Metastatic Breast Carcinoma in the Brain (tissue), 10 donors: ENCODE measurements around a stretch of chr4.

- PRO-cap, 10 experiments: no peak in any of the 10 experiments
These were observed 91.1 kb downstream of the RAP1GDS1 start for GRCh38 chr4:98352227-98352791.

GRCh38 chr4:98659500-98659924, 1.1 kb upstream of the TSPAN5 start:
- PRO-cap, 10 experiments: no peak in any of the 10 experiments

DNA sequence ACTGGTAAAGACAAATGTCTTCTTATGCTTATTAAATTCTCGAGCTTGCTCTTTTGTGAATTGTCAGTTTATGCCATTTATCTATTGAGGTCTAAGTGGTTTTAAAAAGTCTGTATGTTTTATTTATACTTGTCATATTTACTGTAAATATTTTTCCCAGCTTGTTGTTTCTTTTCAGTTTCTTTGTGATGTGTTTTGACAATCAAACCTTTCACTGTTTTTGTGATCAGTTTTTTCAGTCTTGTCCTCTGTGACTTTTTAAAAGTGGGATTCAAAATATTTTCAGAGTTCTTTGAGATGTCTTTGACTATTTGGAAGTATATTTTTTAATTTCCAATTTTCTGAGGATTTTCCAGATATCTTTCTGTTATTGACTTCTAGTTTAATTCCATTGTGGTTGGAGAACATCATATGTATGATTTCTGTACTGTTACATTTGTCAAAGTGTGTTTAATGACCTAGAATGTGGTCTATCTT, 117.7 kb downstream of the EIF4E start:
- PRO-cap, 10 experiments: no peak in any of the 10 experiments

DNA sequence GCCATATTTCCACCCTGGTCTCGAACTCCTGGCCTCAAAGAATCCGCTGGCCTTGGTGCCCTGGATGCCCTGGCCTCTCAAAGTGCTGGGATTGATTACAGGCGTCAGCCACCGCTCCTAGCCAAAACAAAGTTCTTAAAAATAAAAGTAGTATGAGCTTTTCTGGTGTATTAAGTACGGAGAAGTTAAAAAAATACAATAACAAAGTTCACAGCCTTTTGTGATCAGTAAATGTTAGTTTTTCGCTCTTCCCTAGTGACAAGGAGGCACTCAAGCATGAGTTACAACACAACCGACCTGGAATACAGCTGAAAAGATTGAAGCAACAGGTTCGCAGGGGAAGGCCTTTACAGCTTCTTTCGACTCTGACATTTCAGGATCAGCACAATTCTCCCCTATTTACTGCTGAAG, 972 bp upstream of the METAP1 start:
- PRO-cap, 10 experiments: peak in 2 of 10 experiments; most common plus-strand start position 286 of the sequence (in 2)

DNA sequence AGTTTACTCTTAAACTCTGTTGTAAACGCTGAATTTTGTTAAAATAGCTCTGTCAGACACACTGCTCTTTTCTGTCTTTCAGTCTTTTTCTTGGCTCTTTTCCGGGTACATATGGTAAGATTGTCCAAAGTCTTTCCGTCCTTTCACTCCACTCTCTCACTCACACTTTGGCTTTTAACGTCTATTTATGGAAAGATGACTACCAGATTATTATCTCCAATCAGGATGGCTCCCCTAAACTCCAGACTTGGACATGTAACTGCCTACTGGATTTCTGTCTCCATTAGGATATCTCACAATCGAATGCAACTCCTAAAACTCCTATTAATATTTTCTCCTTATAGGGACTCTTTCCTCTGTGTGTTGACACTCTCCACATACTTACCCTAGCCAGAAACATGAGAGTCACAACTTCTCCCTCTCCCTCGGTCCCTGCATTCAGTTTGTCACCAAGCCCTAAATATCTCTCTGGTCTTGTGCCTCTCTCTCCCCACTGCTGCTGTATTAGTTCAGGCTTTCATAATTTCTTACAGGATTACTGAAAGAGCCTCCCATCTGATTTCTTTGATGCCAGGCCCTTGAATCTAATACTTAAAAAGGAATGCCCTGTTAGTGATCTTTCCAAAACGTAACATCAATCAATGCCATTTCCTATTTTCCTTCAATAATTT, 1.3 kb upstream of the ADH5 start:
- PRO-cap, 10 experiments: peak in 2 of 10 experiments; most common minus-strand start position 149 of the sequence (in 1)

DNA sequence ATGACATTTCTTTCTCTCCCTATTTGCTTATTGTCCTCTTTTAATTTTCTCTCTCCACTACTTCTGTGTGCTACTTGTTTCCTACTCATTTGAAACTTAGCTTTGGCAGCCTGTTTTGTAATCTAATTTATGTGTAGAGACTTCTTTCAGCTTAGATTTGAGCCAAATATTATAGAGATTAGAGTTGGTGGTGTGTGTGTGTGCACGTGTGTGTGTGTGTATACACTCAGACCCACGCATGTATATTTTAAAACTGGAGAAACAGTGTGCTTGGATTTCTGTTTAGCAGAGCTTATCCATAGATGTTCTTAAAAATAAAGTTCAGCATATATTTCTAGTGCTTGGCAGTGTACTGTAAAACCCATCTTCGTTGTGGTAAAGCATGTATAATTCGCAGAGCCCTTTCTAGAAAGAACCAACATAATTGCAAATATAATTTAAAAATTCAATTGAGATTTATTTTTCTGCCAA, 1.8 kb downstream of the ADH1B start:
- PRO-cap, 10 experiments: no peak in any of the 10 experiments

DNA sequence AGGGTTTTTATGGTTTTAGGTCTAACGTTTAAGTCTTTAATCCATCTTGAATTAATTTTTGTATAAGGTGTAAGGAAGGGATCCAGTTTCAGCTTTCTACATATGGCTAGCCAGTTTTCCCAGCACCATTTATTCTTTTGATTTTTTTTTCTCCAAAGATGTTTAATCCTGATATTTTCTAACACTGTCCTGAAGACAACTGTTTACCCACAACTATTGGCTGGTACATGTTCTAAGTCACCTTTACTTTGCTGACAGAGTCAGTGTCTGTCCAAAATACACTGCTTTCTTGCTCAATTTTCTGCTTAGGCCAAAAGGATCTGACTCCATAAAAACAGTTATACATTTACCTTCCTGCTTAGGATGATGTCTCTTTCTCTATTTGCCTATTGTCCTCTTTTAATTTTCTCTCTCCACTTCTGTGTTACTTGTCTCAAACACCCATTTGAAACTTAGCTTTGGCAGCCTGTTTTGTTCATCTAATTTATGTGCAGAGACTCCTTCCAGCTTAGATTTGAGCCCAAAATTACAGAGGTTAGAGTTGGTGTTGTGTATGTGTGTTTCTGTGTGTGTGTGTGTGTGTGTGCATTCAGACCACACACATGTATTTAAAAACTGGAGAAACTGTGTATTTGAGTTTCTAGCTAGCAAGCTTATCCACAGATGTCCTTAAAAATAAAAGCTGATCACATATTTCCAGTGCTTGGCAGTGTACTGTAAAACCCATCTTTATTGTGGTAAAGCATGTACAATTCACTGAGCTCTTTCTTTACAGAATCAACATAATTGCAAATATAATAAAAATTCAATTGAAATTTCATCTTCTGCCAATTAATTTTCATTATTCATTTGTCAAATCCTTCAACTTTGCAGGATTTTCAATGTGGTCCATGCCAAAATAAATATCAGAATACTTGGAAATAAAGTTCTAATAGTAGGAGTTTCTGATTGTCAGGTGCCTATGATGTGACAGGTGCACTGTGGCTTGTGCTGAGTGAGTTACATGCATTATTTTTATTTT, 3.0 kb downstream of the ADH1C start:
- PRO-cap, 10 experiments: no peak in any of the 10 experiments

GRCh38 chr4:99652512-99653187, 5.0 kb downstream of the C4orf54 start:
- PRO-cap, 10 experiments: peak in 1 of 10 experiments; most common plus-strand start chr4:99653105 (in 1); most common minus-strand start chr4:99652899 (in 1)

- PRO-cap, 10 experiments: peak in 1 of 10 experiments; most common minus-strand start chr4:100096150 (in 1)
These were observed 94.3 kb downstream of the DDIT4L start for GRCh38 chr4:100095936-100096318.

GRCh38 chr4:100986075-100986690, 361.1 kb downstream of the PPP3CA start:
- PRO-cap, 10 experiments: no peak in any of the 10 experiments

GRCh38 chr4:101276533-101276978, 70.8 kb downstream of the PPP3CA start:
- PRO-cap, 10 experiments: no peak in any of the 10 experiments

DNA sequence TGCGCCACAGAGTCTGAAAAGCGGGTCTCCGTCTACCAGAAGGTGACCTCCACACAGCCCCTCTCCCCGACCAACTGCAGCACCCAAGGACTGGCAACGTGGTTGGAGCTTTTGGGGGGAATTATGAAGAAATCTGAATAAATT, 1.3 kb upstream of the PPP3CA start:
- PRO-cap, 10 experiments: no peak in any of the 10 experiments

- PRO-cap, 10 experiments: no peak in any of the 10 experiments
These were observed 90.9 kb upstream of the BANK1 start for GRCh38 chr4:101699640-101700064.

DNA sequence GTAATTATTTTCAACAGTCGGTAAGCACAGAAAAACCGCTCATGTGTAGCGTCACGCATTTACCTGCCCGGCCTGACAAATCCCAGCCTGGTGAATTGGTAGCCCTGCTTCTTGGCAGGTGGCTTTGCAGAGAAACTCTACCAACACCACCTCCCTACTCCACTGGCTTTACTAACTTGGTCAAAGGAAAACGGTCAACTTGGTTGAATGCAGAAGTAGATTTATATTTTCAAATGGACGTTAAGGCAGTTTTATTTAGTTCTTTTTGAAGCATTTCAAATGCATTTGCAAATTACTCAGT, 732 bp downstream of the BANK1 start:
- PRO-cap, 10 experiments: no peak in any of the 10 experiments

DNA sequence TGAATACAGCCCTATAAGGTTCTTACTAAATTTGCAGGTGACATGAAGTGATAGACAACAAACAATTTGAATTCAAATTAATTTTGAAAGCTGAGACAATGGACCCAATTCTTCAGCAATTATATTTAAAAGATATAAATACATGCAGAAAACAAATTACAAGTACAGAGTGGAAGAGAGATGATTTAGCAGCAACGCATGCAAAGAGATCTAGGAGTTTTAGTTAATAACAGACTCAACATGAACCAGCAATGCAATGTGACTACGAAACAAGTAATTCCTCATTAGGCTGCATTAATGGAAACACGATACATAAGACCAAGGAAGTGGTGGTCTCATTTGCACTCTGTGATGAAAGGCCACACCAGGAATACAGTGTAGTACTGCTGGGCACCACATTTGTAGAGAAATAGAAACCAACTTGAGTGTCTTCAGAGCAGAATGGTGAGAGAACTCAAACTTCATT, 50.6 kb downstream of the NFKB1 start:
- PRO-cap, 10 experiments: no peak in any of the 10 experiments

DNA sequence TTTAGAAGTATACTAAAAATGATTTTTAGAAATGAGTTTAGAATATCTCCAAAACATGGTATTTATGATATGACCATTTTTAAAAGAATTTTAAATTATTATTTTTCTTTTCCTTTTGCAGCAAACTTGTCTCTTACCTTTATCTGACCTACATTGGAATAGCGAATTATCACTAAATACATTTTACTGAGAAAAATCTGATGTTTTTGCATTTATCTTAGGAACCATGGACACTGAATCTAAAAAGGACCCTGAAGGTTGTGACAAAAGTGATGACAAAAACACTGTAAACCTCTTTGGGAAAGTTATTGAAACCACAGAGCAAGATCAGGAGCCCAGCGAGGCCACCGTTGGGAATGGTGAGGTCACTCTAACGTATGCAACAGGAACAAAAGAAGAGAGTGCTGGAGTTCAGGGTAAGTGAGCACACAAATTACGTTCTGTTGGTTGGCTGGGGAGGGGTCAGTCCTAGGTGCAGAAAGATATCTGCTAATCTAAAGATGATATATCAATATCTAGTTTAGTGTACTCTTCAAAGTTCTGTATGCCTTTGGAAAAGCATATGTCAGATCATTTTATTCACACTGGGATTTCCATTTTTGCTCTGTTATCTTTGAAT, 94.9 kb downstream of the NFKB1 start:
- PRO-cap, 10 experiments: no peak in any of the 10 experiments

GRCh38 chr4:102631600-102632460, 128.9 kb downstream of the MANBA start:
- PRO-cap, 10 experiments: no peak in any of the 10 experiments

GRCh38 chr4:102791084-102792174, 30.7 kb upstream of the MANBA start:
- PRO-cap, 10 experiments: peak in 1 of 10 experiments; most common minus-strand start chr4:102791396 (in 1)

DNA sequence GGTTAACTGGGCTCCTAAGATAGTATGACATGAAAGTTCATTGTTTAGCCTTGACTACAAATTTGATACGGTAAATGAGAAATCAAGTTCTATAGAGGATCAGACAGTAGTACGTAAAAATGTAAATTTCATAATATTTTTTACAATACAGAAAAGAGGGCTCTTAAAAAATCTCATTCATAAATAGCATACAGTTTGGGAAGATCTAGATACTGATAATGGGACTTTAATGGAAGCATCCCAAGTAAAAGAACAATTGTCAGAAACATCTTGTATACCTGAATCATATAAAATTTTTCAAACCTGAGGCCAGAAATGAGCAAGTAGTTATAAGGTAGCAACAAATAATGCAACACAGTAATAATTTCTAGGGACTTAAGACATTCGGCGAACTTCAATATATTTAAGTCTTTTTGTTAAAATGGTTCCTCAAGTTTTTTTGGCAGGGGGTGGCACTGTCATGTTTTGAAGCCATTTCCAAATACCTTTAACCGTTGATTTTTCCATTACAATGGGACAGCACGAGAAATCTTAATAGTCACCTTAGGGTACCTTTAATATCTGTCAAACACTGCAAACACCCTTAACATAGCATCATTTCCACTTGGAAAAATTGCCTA, 32.5 kb upstream of the MANBA start:
- PRO-cap, 10 experiments: no peak in any of the 10 experiments

- PRO-cap, 10 experiments: no peak in any of the 10 experiments
These were observed 31.1 kb downstream of the UBE2D3 start for GRCh38 chr4:102796087-102796757.